Epithelial cell of esophagus (primary cell): ENCODE data around the genes SSX4 and SSX4B.

- RRBS: no CpG with 5 or more reads among the region's 5 CpGs
Observed at GRCh38 chrX:46587695-46588218, 14.2 kb downstream of the CHST7 start.

GRCh38 chrX:46649320-46650129, 76.0 kb downstream of the CHST7 start:
- RRBS: no CpG with 5 or more reads among the region's 6 CpGs

DNA sequence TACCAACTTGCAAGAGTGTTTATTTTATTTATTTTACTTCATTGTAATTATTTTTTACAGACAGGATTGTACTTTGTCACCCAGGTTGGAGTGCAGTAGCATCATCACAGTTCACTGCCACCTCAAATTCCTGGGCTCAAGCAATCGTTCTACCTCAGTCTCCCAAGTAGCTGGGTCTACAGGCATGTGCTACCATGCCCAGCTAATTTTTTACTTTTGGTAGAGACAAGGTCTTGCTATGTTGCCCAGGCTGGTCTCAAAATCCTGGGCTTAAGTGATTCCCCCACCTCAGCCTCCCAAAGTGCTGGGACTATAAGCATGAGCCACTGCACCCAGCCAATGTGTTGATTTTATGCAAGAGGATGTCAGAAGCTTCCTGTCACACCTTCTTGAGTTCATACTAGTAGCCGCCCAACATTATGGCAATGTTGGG, 19.1 kb upstream of the RP2 start:
- RRBS: no CpG with 5 or more reads among the region's 2 CpGs

GRCh38 chrX:46914079-46914534, 1.9 kb downstream of the JADE3 start:
- RRBS: no CpG with 5 or more reads among the region's 7 CpGs

- RRBS: no CpG with 5 or more reads among the region's 4 CpGs
Observed at GRCh38 chrX:46967336-46967883, 55.2 kb downstream of the JADE3 start.

DNA sequence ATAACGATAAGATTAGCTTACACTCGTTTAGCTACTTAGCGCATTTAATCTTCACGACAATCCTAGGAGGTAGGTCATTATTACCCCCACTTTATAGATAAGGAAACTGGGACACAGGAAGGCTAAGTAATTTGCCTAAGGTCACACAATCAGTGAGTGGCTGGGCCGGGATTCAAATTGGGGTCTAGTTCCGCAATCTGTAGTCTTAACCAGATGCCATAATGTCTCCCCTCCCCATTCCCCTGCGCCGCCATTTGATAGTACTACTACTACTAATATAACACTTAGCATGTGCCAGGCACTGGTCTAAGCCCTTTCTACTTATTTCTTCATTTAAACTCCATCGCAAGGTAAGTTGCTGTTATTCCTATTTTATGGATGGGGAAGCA, 1.6 kb upstream of the UBA1 start:
- RRBS: no CpG with 5 or more reads among the region's 9 CpGs

DNA sequence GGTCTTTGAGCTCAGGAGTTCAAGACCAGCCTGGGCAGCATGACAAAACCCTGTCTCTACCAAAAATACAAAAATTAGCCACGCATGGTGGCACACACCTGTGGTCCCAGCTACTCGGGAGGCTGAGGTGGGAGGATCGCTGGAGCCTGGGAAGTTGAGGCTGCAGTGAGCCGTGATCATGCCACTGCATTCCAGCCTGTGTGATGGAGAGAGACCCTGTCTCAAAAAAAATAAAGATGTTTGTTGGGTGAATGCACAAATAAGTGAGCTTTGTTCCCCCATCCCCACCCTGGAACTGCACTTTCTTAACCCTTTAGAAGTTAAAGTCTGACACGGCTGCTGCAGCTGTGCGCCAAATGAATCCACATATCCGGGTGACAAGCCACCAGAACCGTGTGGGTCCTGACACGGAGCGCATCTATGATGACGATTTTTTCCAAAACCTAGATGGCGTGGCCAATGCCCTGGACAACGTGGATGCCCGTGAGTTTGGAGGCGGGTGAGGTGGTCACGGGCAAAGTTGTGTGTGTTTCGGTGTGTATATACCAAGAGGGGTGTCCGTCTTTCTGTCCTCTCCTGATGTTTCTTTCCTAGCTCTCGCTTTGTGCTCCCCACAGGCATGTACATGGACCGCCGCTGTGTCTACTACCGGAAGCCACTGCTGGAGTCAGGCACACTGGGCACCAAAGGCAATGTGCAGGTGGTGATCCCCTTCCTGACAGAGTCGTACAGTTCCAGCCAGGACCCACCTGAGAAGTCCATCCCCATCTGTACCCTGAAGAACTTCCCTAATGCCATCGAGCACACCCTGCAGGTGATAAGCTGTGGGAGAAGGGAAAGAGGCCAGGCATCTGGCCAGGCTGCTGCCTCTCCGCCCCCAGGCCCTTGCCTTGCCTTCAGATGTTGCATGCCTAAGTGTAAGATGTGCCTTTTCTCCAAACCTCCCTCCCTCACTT, 12.3 kb downstream of the UBA1 start:
- RRBS: no CpG with 5 or more reads among the region's 25 CpGs

DNA sequence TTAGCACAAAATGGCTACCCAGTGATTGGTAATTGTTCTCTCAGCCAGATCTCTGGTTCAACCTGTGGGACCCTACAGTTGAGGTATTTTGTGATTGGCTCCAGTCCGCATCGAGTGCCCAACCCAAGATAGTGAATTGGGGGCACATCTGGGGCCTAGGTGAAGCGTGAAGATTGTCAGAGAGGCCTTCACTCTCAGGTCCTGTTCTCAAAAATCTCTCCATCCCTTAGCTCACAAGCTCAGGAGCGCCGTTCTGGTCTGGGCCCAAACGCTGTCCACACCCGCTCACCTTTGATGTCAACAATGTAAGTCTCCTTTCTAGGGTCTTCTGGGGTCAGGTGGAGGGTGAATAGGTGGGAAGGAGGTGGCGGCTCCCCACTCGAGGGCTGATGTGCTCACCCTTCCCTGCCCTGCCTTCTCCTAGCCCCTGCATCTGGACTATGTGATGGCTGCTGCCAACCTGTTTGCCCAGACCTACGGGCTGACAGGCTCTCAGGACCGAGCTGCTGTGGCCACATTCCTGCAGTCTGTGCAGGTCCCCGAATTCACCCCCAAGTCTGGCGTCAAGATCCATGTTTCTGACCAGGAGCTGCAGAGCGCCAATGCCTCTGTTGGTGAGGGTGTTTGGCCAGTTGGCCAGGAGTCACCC, 7.7 kb upstream of the CDK16 start:
- RRBS: no CpG with 5 or more reads among the region's 14 CpGs

DNA sequence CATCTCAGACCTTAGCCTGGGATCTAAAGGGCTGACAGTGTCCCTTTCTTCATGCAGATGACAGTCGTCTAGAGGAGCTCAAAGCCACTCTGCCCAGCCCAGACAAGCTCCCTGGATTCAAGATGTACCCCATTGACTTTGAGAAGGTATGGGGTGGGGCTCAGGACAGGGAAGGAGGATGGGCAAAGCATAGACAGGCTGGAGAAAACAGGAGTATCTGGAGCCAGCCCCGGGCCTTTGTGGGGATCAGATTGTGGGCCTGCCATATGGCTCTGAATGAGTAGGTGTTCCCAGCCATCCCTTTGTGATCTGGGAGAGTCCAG, 6.2 kb upstream of the CDK16 start:
- RRBS: no CpG with 5 or more reads among the region's 2 CpGs

- RRBS: no CpG with 5 or more reads among the region's 11 CpGs
Observed at GRCh38 chrX:47380165-47380660, 9.8 kb downstream of the ZNF157 start.

- RRBS: no CpG with 5 or more reads among the region's 23 CpGs
Observed at GRCh38 chrX:47523898-47524292, 37.1 kb upstream of the ARAF start.

- RRBS: no CpG with 5 or more reads among the region's 9 CpGs
Observed at GRCh38 chrX:48278870-48279201, 23.6 kb downstream of the SSX1 start.

DNA sequence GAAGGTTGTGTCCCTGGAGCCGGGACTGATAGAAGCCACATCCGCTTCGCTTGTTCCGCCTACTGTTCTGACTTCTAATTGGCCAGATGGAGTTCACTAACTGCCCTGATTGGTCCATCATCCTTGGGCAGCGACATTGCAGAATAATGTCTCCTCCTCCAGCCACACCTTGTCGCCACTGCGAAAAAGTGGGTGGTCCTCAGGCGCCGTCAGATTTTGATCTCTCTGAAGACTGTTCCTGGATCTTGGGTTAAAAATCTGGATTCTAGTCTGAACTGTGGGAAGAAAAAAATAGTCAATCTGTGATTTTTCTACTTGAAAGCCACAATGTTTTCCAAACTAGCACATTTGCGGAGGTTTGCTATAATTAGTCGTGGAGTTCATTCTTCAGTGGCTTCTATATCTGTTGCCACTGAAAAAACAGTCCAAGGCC, 311 bp upstream of the SSX3 start:
- RRBS: no CpG with 5 or more reads among the region's 11 CpGs

DNA sequence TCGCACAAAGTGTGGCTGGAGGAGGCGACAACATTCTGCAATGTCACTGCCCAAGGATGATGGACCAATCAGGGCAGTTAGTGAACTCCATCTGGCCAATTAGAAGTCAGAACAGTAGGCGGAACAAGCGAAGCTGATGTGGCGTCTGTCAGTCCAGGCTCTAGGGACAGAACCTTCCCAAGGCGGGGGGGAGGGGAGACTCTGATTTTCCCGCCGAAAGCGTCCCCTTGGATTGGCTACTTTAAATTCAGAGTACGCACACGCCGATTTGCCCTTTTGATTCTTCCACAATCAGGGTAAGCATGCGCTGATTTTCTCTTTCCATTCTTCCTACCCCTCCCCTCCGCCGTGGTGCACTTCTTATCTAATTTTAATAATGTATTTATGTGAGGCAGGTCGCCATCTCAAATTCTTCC, at the start of gene SSX4:
SSX4 (plus strand) TSS at position 271 of the 416 bp plus-strand sequence.
- RRBS: no CpG with 5 or more reads among the region's 16 CpGs

DNA sequence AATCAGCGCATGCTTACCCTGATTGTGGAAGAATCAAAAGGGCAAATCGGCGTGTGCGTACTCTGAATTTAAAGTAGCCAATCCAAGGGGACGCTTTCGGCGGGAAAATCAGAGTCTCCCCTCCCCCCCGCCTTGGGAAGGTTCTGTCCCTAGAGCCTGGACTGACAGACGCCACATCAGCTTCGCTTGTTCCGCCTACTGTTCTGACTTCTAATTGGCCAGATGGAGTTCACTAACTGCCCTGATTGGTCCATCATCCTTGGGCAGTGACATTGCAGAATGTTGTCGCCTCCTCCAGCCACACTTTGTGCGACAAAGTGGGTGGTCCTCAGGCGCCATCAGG, at the start of gene SSX4B:
SSX4B (minus strand) TSS at position 116 of the 343 bp plus-strand sequence.
- RRBS: no CpG with 5 or more reads among the region's 14 CpGs

DNA sequence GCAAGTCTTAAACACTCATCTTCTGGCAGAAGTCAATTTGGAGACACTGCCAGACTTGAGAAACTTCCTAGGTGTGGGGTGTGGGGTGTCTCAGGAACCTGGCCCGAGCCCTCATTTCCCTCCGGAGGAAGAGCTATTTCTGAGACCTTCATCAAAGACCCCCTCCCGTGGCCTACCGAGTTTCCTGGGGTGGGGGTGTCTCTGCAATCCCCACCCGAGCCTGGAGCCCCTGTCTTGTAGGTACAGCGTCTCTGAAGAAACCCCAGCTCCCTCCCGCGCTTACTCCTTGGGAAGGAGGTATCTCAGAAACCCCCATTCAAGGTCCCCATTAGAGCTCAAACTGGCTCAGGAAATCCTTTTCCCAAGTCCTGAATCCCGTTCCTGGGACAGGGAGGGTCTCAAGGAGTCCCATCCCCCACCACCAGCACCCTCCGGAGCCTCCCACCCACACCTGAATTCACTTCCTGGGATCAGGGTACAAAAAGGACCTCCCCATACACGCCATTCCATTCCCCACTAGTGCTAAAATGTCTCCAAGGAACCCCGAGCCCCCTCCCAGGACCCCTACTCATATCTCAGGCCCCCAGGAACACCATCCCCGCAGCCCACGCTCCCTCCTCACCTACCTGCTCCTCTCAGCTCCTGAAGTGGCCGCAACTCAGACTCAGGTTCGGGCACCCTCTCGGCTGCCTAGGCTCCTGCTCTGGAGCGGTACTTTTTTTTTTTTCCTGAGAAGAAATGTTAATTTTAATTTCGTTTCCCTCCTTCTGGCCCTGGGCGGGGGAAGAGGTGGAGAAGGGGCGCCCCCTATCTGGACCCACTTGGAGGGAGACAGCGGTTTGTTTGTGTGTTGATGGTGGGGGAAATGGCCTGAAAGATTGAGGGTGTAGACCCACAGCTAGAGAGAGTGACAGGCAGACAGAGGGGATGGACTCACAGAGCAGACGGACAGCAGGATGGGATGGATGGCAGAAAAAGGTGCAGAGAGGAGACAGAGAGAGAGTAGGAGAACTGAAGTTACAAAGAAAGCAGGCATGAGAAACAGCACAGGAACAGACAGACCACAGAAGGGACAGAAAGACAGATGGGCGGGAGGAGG, 1.0 kb downstream of the SLC38A5 start:
- RRBS: no CpG with 5 or more reads among the region's 24 CpGs

DNA sequence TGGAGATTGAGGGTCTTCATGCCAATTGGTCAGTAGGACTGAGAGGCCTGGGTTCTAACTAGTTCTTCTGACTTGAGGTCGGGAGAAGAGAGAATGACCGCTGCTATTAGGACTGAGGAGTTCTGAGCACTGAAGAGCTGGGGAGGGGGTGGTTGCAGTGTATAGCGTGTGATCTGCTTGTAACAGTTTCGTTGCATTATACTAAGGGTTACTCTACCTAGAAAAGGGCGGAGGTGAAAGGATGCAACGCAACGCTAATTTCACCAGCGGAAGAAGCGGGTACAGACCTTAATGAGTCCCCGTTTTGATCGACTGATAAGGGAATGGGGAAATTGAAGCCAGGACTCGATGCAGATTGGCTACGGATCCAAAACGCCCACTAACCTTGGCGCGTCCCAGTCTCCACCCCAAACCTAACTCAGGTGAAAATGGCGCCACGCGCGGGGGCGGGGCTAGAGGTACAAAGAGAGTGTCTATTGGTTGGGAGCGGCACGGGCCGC, 295 bp upstream of the EBP start:
- RRBS: no CpG with 5 or more reads among the region's 24 CpGs

DNA sequence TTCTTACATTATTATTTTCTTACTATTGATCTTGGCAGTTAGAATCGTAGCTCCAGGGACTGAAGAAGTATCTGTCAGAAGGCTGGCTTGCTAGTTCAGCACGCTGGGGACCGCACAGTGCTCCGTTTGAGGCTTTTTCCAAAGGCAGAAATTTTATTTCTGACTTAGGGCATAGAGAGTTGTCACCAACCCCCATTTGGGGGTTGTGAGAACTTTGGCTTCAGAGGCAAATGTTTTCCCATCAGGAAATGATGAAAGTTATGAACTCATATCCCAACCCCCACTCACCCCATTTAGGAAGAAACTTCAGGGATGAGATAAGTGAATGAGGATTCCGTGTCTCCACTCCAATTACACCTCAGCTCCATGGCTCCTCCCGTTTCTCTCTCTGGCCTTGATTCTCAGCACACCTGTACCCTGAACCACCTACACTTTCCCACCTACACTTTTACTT, 4.3 kb upstream of the WDR13 start:
- RRBS: no CpG with 5 or more reads among the region's 6 CpGs

GRCh38 chrX:48648454-48648783, 35.2 kb upstream of the WAS start:
- RRBS: no CpG with 5 or more reads among the region's 5 CpGs